Spleen (tissue), 7 donors: ENCODE measurements around the genes FER and PJA2.

- PRO-cap, 4 experiments, result no peak in any of the 4 experiments
- RAMPAGE, long total RNA, 4 experiments, result no peak in any of the 4 experiments
Observed at GRCh38 chr5:108620704-108621227, 126.9 kb upstream of the FER start.

DNA sequence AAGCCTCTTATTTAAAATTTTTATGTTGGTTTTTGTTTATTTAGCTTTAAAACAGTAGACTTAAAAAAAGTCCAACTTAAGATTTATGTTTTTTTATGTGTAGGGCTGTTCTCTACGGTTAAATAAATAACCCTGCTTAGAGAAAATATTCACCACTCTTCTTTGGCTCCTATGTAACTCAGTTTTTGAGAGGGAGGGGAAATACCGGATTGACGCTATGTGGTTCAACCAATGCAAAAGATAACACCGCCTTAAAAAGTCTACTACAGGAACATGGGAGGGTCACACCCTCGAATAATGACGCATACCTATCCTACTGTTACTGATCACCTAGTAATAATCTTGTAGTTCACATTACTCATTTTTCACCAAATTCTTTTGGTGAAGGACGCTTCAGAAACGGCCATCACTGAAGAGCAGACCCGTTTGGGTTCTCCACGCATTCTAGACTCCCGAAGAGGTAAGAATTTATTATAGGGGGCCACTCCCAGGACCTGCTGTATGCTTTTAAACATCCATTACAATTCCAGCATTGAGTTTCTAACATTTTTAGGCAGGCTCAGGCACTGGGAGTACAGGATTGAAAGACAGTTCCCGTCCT lies at the start of gene FER:
FER (plus strand) TSS at position 357 of the 601 bp plus-strand sequence.
- PRO-cap, 4 experiments, result peak in 4 of 4 experiments; most common plus-strand start position 371 of the sequence (in 2); most common minus-strand start position 187 of the sequence (in 4)
- RAMPAGE, long total RNA, 4 experiments, result start-site peak on the plus strand in 4 of 4 experiments, centred at positions 305 to 337 of the sequence, 28 to 63 reads per replicate

DNA sequence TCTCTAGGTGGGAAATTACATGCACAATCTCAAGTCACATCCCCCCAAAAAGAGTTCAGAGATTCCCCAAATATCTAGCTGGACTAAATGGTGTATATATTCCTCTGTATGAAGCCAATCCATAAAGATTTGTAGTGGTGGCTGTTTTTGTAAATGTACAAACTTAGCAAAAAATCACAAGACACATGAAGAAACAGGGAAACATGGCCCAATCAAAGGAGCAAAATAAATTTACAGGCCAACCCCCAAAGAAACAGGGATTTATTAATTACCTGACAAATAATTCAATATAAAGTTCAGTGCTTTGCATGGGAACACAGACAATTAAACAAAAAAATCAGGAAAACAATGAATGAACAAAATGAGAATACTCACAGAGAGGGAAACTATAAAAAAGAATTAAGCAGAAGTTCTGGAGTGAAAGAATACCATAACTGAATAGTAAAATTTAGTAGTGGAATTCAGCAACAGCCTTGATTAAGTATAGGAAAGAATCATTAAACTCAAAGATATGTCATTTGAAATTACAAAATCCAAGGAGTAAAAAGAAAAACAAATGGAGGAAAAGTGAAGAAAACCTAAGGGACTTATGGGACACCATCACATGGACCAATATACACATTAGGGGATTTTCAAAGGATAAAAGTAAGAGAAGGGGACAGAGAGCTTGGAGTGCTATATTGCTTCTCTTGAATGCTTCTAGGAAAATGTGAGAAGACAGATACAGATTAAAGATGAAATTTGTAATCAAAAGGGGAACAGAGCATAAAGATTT lies 319.3 kb downstream of the PJA2 start:
- PRO-cap, 4 experiments, result no peak in any of the 4 experiments
- RAMPAGE, long total RNA, 4 experiments, result no peak in any of the 4 experiments

DNA sequence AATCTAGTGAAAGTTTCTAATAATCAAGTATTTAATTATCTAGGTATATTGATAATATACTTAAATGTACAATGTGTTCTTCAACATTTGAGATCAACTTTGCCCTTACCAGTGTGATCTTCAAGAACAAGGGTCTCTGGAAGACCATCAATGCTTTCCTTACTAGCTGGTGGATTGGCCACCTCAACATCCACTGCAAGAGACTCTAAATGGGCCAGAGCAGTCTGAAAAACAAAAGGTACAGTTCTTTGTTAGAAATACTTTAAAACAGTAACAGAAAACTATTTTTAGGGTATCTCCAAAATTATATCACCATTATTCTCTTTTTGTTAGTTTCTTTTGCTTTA lies 65.2 kb downstream of the PJA2 start:
- PRO-cap, 4 experiments, result no peak in any of the 4 experiments
- RAMPAGE, long total RNA, 4 experiments, result no peak in any of the 4 experiments

GRCh38 chr5:109394229-109394603 lies 15.6 kb downstream of the PJA2 start:
- PRO-cap, 4 experiments, result no peak in any of the 4 experiments
- RAMPAGE, long total RNA, 4 experiments, result no peak in any of the 4 experiments

DNA sequence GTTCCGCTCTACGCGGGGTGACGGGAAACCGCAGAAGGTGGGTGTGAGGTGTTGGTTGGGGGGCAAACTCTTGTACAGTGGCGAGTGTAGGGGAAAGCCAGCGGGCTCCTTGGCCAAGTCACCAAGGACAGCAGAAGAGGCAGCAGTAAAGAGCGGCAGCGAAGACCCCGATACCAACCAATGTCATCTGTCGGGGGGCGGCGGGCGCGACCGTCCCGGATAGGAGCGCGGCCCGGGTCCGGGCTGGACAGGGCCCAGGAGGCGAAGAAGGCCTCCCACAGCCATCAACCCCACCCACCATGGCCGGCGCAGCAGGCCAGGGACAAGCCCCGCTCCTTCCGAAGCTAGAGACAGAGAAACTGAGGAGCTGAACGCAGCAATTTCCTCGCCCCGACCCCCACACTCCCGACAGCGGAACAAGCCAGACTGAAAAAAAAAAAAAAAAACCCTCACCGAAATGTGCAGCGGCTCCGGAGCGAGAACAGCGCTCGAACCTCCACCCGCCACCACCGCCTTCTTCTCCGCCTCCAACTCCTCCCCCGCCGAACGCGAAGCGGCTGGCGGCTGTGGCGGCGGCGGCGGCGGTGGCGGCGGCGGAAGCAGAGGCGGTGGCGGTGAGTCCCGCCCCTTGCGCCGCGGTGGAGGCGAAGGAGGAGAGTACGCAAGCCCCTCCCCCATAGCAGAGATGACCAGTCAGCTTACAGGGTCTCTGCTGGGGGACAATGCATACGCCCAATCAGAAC lies at the start of gene PJA2:
PJA2 (minus strand) TSS at position 586 of the 743 bp plus-strand sequence.
- PRO-cap, 4 experiments, result peak in 4 of 4 experiments; most common plus-strand start position 77 of the sequence (in 3); most common minus-strand start position 523 of the sequence (in 4)
- RAMPAGE, long total RNA, 4 experiments, result start-site peak on the plus strand in 1 of 4 experiments, centred at position 69 of the sequence, 5 reads per replicate; start-site peak on the minus strand in 4 of 4 experiments, centred at positions 531 to 546 of the sequence, 1,266 to 2,150 reads per replicate

DNA sequence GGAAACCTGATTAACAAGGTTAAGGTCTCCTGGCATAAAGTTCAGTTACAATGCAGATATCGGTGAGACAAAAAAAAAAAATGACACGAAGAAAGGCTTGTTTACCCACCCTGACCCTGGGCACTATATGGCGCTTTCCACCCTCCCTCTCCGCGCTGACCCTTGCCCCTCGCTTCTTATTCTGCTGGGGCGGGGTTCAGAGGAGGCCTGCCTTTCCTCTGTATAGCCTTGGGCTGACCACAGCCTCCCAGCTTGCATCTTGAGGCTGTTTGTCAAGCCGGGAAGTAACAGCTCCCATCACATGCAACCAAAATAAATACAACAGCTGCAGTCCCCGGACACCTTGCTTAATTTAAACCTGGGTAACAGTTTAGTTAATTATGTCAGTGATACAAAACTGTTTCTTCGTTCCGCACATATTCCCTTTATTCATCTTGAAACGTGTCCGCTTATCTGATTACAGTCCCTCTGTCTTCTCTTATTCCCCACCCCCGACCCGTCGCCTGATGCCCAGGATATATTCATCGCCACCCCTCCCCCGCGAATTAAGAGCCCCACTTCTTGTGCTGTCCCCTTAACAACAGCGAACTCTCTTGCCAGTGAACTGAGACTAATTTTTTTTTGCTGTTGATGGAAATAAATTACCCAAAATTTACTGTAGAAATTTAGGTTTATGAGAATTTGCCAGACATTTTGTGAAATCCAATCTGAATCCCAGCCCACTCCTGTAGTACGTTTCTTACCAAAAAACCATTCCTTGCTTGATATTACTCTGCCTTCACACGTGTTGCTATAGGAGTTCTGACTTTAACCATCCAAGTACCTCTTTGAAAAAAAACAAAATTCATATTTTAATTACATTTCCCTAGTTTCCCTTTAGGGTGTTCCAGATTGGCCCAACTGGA lies 998 bp upstream of the PJA2 start:
- PRO-cap, 4 experiments, result peak in 4 of 4 experiments; most common plus-strand start position 257 of the sequence (in 4); most common minus-strand start position 151 of the sequence (in 2)
- RAMPAGE, long total RNA, 4 experiments, result no peak in any of the 4 experiments

DNA sequence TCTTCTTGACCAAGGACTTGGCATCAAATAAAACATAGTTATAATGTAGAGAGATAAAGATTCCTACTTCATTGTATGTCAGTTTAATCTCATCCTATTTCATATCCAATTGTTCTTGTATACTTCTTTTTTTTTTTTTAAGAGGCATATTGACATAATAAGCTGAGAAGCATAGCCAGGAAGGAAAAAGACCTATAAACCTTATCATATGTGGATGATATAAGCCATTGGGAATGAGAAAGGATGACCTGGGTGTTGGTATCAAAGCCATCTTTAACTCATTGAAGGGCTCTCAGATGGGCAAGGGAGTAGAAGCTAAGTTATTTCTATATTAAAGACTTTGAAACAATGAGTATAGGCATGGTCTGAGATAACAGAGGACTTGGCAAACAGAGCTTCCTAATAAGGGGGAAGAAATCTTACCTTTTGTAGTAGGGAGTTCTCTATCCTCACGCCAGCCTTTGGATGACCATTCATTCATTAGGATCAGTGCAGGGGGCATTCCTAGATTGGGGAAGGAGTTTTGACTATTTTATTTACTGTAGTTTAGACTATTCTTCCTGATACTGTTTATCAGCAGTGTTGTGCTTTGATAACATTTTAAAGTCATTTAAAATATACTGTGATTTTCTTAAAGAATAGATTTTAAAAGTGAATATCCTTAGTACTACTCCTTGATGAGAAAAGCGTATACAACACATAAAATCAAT lies 95.7 kb downstream of the MAN2A1 start:
- PRO-cap, 4 experiments, result no peak in any of the 4 experiments
- RAMPAGE, long total RNA, 4 experiments, result no peak in any of the 4 experiments

GRCh38 chr5:109857409-109858061 lies 167.8 kb downstream of the MAN2A1 start:
- PRO-cap, 4 experiments, result peak in 1 of 4 experiments; most common plus-strand start chr5:109857737 (in 1); most common minus-strand start chr5:109857529 (in 1)
- RAMPAGE, long total RNA, 4 experiments, result no peak in any of the 4 experiments

GRCh38 chr5:109900979-109901821 lies 211.5 kb downstream of the MAN2A1 start:
- PRO-cap, 4 experiments, result no peak in any of the 4 experiments
- RAMPAGE, long total RNA, 4 experiments, result no peak in any of the 4 experiments

- PRO-cap, 4 experiments, result no peak in any of the 4 experiments
- RAMPAGE, long total RNA, 4 experiments, result no peak in any of the 4 experiments
Observed at GRCh38 chr5:110748412-110749640, 10.0 kb downstream of the SLC25A46 start.

- PRO-cap, 4 experiments, result no peak in any of the 4 experiments
- RAMPAGE, long total RNA, 4 experiments, result no peak in any of the 4 experiments
Observed at GRCh38 chr5:111224581-111224848, 331 bp downstream of the CAMK4 start.

DNA sequence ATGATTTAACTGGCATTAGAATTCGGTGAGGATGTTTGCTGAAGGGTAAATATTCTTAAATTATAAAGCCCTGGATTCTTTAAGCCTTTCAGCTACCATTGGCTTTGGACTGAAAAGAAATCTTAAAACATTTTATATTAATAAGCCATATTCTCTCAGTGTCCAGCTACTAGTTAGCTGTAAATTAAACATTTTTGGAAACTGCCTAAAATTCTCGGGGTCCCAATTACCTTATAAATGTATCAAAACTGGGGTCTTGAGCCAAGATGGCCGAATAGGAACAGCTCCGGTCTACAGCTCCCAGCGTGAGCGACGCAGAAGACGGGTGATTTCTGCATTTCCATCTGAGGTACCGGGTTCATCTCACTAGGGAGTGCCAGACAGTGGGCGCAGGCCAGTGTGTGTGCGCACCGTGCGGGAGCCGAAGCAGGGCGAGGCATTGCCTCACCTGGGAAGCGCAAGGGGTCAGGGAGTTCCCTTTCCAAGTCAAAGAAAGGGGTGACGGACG lies 77.9 kb downstream of the CAMK4 start:
- PRO-cap, 4 experiments, result no peak in any of the 4 experiments
- RAMPAGE, long total RNA, 4 experiments, result no peak in any of the 4 experiments

DNA sequence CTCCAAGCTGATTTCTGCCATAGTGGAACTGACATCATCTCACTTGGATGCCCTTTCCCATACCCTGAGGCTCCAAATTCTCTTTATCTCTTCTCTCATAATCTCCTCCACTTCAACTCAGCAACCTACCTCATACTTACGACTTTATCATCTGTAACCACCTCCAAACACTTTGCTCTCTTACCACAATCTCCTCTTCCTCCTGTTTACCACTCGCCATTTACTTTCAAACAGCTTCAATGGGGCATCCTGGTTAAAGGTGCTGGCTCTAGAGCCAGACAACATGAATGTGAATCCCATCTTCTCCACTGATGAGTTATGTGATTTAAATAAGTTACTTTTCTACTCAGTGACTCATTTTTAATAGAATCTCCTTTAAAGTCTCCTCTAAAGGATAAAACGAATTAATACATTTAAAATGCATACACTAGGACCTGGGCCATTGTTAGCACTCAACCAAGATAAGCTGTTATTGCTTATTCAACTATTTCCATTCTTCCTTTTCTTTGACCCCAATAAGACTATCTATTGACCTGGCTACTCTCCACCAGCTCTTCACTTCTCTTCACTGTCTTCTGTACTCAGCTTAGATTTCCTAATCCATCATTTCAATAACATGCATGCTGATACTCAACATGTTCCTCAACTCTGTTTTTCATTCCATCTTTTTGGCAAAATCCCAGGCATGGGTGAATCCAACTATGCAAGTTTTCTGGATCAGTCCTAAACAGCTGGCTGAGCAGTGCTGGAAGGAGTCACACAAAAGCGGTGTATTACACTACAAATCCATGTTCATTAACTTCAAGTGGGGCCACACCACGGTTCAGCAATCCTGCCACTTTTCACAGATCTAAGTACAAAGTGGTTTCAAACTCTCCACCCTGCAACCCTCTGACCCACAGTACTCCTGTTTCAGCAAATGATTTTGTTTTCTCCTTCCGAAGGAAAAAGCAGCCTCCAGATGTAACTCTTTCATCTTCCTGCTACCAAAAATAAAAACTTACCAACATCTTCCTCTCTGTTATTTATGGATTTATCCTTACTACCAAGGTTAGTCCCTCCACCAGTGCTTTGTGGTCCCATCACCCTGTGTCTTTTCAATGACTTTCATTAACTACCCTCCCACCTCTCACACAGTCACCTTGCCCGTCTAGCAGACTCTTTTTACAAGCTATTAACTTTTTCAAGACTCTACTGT lies 222.7 kb downstream of the EPB41L4A start:
- PRO-cap, 4 experiments, result no peak in any of the 4 experiments
- RAMPAGE, long total RNA, 4 experiments, result no peak in any of the 4 experiments

- PRO-cap, 4 experiments, result no peak in any of the 4 experiments
- RAMPAGE, long total RNA, 4 experiments, result no peak in any of the 4 experiments
Observed at GRCh38 chr5:112219112-112219656, 199.9 kb downstream of the EPB41L4A start.

GRCh38 chr5:112228084-112229161 lies 190.7 kb downstream of the EPB41L4A start:
- PRO-cap, 4 experiments, result no peak in any of the 4 experiments
- RAMPAGE, long total RNA, 4 experiments, result no peak in any of the 4 experiments

DNA sequence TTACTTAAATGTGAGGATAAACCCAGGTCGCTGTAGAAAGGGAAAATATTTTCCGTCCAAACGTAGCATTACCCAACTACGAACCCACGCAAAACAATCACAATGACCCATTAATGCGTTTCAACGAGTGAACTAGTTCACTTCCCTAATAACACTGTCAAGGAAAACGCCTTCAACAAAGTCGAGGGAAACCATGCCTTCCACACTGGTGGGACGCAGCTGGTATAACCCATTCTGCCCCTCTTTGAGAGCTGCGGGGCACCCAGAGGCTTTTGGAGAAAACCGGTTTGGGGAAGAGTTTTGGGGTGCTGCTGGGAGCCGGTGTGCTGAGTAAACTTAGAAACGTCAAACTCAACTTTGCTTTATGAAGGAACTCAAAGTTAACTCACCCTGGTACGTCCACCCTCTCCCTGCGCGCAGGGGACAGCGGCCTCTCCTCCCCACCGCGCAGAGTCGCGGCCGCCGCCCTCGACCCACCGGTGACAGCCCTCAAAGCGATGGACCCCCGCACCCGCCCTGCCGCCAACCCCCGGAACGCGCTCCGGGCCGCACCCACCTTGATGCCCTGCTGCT lies 606 bp downstream of the EPB41L4A start:
- PRO-cap, 4 experiments, result peak in 1 of 4 experiments; most common minus-strand start position 338 of the sequence (in 1)
- RAMPAGE, long total RNA, 4 experiments, result no peak in any of the 4 experiments

DNA sequence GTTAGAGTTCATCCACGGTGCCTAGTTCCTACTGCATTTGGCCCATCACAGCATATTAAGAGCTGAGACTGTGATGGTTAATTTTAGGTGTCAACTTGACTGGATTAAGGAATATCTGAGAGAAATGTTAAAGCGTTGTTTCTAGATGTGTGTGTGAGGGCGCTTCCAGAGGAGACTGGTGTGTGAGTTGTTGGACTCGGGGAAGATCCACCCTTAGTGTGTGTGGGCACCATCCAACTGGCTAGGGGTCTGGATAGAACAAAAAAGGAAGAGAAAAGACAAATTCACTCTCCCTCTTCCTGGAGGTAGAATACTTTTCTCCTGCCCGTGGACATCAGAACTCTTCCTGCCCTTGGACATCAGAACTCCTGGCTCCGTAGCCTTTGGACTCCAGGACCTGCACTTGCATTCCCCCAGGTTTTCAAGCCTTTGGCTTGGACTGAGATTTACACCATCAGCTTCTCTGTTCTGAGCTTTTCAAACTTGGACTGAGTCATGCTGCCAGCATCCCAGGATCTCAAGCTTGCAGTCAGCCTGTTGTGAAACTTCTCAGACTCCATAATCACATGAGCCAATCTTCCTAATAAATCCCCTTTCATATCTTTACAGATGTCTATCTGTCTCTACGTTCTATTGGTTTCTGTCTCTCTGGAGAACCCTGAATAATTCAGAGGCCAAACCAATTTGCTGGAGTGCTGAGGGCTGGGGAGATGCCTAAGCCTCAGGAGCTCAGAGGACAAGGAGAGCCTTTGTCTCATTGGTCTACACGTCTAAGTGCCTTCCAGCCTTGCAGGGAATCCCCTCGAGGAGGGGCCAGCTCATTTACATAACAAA lies 164.4 kb downstream of the DCP2 start:
- PRO-cap, 4 experiments, result no peak in any of the 4 experiments
- RAMPAGE, long total RNA, 4 experiments, result no peak in any of the 4 experiments

GRCh38 chr5:113205290-113205757 lies 228.7 kb downstream of the DCP2 start:
- PRO-cap, 4 experiments, result no peak in any of the 4 experiments
- RAMPAGE, long total RNA, 4 experiments, result no peak in any of the 4 experiments

GRCh38 chr5:113216396-113216751 lies 218.4 kb downstream of the TSSK1B start:
- PRO-cap, 4 experiments, result no peak in any of the 4 experiments
- RAMPAGE, long total RNA, 4 experiments, result no peak in any of the 4 experiments